ENCODE results near the genes GATAD2A, CILP2 and ZNF429.

- PRO-cap = no peak
These were observed 10.8 kb upstream of the CERS1 start for GRCh38 chr19:18906509-18907360.

DNA sequence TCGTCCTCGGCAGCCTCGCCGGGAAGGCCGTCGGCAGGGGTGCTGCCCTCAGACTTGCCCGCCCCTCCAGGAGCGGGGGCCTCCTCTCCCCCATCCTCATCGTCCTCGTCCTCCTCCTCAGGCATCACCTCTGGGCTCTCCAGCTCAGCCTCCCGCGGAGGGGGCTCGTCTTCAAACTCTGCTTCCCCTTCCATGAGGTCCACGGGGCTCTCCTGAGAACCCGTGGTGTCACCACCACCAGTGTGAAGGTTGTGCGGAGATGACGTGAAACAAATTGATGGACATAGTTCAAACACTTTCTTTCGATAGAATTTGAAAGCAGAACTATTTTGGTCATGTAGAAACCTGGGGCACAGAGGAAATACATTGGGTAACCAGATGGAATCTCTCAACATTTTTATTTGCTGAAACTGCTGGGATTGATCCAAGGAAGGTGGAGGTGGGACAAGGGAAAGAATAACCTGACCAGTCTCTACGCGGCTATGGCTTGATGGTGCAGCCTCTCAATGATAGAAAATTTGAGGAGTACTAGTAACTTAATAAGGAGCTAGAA is 28.9 kb downstream of the SUGP2 start:
- PRO-cap = no peak

DNA sequence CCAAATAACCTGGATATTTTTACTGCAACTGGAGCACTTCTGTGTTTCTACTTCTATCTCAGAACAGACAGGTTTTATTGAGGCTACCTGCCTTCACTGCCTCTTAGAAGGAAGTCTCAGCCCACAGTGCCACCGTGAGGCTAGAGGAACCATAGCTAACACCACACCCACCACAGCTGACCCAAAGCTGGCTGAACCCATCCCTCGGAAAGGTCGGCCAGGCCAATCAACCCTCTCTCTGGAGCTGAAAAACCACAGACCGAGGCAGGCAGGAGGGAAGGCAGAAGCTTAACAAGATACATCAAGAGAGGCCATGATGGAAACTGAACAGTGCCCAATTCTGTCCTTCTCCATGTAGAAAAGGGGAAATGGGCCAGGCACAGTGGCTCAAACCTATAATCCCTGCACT is 6.7 kb downstream of the SUGP2 start:
- PRO-cap = no peak

- PRO-cap = no peak
These were observed 37.4 kb downstream of the MAU2 start for GRCh38 chr19:19357871-19358560.

GRCh38 chr19:19371102-19371603 is 34.3 kb upstream of the GATAD2A start:
- PRO-cap = no peak

- PRO-cap = unidirectional peak, minus-strand start at chr19:19386734
These were observed 18.9 kb upstream of the GATAD2A start for GRCh38 chr19:19386462-19386988.

DNA sequence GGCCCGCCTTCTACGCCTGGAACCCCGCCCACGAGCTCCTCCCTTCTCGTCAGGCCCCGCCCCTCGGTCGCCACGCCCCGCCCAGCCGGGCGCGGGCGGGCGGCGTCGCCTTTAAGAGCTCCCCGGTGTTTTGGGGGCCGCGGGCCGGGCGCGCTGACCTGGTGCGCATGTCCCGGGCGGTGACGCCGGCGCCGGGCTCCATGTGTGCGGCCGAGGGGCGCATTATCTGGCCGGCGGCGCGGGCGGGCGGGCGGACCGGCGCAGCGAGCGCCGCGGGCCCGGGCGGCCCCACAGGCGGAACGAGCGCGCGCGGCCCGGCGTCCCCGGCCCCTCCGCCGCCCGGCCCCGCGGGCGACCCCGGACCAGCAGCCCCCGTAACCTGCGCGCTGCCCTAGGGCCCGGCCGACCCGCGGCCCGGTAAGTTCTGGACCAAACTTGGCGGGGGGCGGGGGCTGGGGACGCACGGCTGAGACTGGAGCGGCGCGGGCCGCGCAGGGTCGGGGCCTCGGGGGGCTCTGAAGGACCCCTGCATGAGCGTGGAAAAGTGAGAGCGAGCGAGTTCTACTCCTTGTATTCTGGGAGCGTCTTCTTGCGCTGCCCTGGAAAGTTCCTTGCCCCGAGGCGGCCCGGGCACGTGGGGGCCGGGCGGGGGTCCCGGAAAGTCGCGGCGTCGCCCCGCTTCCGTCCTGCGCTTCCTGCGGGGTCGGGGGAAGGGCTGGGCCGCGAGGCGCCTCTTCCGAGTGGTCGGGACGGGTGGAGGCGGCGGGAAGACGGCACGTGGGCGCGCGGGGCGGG is at the start of gene GATAD2A:
Gene GATAD2A, plus strand, starts transcription at position 73 of the 795 bp plus-strand sequence.
- PRO-cap = bidirectional peak, plus-strand start at position 225 of the sequence, minus-strand start outside the sequence; bidirectional peak, plus-strand start at position 469 of the sequence, minus-strand start at position 431 of the sequence; bidirectional peak, plus-strand start at position 738 of the sequence, minus-strand start at position 636 of the sequence

GRCh38 chr19:19407359-19407949 is 2.0 kb downstream of the GATAD2A start:
- PRO-cap = no peak

DNA sequence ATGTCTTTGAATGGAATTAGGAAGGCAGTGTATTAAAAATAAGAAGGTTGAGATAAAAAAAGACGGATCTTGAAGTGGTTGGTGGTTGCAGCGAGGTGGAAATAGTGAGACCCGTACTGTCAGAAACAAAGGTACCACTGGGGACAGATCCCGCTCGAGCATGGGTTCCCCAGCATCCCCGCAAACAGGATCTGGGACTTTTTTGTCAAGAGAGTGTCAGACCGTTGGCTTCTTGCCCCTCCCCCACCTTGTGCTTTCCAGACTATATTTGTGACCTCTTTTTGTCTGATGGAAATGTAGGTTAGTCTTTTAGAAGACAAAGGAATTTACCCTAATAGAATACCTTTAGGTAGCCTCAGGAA is 4.1 kb downstream of the GATAD2A start:
- PRO-cap = no peak

DNA sequence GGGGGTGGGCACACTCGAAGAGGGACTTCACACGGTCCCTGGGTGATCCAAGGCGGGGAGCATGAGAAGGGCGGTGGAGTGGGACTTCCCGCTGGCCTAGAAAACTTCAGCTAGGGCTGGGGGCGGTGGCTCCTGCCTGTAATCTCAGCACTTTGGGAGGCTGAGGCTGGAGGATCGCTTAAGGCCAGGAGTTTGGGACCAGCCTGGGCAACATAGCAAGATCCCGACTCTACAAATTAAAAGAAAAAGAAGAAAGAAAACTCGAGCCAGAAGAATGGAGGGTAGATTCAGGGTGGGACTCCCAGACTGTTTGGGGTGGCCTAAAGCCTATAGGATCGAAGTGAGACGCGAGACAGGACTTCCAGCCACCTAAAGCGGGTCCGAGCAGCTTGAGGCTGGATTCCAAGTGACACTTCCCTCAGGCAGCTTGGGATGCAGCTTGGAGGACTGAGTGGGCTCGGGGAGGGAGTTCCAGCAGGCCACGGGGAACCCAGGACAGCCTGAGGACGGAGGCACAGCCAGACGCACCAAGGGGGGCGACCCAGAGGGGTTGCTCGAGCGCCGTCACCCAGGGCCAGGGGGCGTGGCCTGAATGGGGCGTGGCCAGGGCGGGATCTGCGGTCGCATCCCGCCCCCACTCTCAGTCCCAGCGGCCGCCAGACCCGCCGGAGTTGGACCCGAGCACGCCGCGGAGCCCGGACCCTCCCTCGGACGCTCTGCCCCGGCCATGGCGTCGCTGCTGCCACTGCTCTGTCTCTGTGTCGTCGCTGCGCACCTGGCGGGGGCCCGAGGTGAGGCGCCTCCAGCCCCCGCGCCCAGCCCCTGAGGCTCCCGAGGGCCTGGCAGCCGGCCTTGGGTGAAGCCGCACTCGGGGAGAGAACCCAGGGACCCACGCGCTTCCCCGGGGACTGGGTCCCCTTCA is at the start of gene CILP2:
Gene CILP2, plus strand, starts transcription at position 643 of the 922 bp plus-strand sequence.
- PRO-cap = no peak

GRCh38 chr19:19657273-19657915 is 6.1 kb downstream of the ATP13A1 start:
- PRO-cap = no peak

GRCh38 chr19:20082436-20083278 is 4.9 kb downstream of the ZNF90 start:
- PRO-cap = bidirectional peak, plus-strand start at chr19:20082756, minus-strand start at chr19:20082632; bidirectional peak, plus-strand start at chr19:20083134, minus-strand start at chr19:20083027

GRCh38 chr19:20167645-20168118 is 668 bp downstream of the ZNF486 start:
- PRO-cap = bidirectional peak, plus-strand start at chr19:20167962, minus-strand start at chr19:20167800

DNA sequence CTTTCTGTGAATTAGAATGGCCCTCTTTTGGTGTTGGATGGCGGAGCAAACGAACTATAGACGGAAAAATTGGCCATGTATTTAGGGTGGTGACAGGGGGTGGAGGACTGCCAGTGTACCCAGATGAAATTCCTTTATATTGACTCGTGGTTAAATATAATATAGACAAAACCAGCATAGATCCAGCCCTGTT is 46.9 kb upstream of the ZNF737 start:
- PRO-cap = no peak

- PRO-cap = no peak
These were observed 45.4 kb downstream of the ZNF626 start for GRCh38 chr19:20615964-20616341.

DNA sequence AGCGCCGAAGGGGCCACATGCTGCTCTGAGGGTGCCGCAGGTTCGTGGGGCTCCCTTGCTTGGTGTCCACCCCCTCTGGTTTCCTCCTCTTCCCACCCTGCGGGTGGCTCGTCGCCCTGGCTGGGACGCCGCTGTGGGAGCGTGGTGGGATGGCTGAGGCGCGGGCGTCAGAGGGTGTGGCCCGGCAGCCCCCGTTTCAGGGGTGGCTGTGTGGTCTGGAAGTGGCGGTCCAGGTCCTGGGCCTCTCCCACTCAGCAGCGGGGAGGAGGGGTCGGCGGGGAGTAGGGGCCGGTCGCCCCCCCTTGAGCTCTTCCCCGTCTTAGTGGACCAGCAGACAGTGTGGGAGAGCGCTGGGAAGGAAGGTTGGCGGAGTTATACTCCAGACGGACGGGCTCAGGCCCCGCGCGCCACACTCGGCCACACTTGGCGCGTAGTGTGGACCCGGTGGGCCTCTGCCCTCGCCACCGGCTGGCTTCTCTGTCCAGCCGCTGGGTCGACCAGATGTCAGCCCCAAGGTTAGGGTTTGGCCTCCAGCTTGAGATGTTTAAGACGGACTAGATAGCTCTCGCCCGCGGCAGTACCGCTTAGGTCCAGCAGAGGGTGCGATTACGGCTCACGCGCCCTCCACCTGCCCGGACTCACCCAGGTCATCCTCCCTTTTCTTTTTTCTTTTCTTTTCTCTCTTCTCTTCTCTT is 21.8 kb upstream of the ZNF429 start:
- PRO-cap = no peak

- PRO-cap = no peak
These were observed 11.1 kb upstream of the ZNF429 start for GRCh38 chr19:21494337-21494737.

DNA sequence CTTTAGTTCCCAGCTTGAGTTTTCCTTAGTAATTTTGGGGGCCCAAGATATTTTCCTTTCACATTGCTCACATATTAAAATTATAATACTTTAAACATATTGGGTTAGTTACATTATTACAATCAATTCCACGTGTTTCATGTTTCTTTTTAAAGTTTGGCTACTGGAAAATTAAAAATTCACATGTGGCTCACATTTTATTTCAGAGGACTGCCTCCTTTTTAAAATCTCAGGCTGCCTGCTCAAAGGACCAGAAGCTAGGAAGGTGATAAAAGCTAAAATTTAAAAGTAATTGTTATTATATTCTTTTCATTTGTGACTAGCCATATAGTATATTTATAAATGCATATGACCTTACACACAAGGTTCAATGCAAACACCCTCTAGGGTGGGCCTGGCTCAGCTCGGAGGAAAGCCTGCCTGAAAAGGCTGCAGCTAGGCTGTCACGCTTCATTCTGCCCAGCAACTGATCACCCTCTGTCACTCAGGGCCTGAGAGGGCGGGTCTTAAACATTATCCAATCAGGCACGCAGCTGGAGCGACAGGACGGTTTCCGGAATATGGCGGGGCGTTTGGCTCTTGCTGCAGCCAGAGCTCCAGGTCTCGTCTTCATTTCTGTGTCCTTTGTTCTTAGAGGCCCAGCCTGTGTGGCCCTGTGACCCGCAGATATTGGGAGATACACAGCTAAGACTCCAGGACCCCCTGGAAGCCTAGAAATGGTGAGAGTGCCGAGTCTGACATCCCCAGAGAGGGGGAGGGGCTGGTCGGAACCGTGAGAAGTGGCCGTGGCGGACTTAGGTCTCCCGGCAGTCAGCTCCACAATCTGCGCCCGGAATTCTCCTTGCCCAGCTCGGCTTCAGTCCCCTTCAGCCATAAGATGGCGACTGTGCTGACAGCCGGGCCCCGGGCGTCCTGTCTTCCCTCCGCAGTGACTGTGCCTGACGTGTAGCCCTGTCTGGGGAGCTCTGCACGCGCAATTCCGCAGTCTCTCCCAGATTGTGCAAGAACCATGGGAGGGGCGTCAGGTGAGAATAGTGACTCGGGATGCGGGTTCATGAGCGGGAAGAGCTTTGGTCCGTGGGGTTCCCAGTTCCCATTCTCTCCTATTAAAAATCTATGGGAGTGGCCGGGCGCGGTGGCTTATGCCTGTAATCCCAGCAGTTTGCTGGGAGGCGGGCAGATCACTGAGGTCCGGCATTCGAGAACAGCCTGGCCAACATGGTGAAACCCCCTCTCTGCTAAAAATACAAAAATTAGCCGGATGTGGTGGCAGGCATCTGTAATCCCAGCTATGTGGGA is at the start of gene ZNF429:
Gene ZNF429, plus strand, starts transcription at position 547 of the 1,299 bp plus-strand sequence.
- PRO-cap = unidirectional peak, plus-strand start at position 547 of the sequence; bidirectional peak, plus-strand start at position 869 of the sequence, minus-strand start at position 940 of the sequence; bidirectional peak, plus-strand start at position 1,197 of the sequence, minus-strand start at position 1,108 of the sequence

GRCh38 chr19:21709193-21709629 is 58.2 kb downstream of the ZNF100 start:
- PRO-cap = no peak

GRCh38 chr19:21851261-21852496 is 15.7 kb upstream of the ZNF43 start:
- PRO-cap = bidirectional peak, plus-strand start at chr19:21851801, minus-strand start at chr19:21851786; bidirectional peak, plus-strand start at chr19:21852215, minus-strand start at chr19:21852016